Diencephalon (tissue), 2 donors: ENCODE measurements around a stretch of chr6.

DNA sequence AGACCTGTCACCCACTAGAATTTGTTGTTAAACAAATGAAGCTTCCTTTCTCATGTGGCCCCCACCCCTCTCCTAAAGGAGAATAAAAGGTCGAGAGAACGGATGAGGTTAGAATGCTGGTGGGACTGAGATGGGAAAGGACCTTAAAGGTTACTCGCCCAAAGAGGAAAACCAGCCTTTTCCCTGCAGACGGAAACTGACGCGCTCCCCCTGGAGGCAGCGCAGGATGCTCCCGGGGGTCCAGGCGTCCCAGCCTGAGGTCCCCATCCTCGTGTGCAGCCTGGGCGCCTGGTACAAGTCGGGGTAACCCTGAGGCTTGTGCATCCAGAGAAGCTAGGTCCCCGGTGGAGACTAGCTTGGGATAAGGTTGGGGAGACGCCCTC lies 555 bp upstream of the PRSS35 start:
- RAMPAGE, long total RNA = no peak

DNA sequence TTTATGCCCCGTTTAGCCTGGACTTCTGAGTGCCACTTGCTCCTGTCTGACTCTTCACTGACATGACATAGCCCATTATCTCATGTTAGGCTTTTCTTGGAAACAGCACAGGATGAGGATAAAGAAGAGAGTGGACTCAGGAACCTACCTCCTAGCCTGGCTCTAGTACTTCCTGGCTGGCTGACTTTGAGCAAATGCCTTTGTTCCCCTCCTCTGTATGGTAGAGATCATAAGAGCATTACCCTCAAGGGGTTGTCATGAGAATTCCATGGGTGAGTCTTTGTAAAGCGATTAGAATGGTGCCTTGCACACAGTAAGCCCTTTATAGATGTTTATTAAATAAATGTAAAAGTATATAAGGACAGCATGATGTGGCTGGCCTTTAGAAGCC lies 40.5 kb upstream of the MRAP2 start:
- RAMPAGE, long total RNA = no peak

- RAMPAGE, long total RNA = no peak
Measured at GRCh38 chr6:84026332-84026730, 7.2 kb upstream of the MRAP2 start.

DNA sequence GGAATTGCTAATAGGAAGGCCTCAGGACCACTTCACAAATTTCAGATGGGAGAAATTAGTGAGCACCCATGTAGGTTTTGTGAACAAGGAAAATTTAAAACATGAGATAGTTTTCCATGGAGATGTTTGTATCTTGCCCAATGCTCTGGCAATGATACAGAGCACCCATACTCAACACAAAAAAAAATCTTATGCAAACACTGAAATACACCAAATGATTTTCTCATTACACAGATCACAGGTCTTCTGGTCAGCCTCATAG lies 189.6 kb upstream of the TBX18 start:
- RAMPAGE, long total RNA = no peak

- RAMPAGE, long total RNA = no peak
Measured at GRCh38 chr6:85594389-85594811, 742 bp upstream of the SNX14 start.

GRCh38 chr6:85642547-85642661 lies 282 bp downstream of the SYNCRIP start:
- RAMPAGE, long total RNA = no peak

DNA sequence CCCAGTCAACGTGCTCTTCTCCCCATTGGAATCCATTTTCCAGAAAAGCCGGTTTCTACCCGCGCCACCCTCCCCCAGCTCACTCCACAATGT lies 178 bp downstream of the SYNCRIP start:
- RAMPAGE, long total RNA = no peak

- RAMPAGE, long total RNA = no peak
Measured at GRCh38 chr6:85675210-85675815, 32.6 kb upstream of the SYNCRIP start.

- RAMPAGE, long total RNA = no peak
Measured at GRCh38 chr6:85676294-85676872, 33.7 kb upstream of the SYNCRIP start.

DNA sequence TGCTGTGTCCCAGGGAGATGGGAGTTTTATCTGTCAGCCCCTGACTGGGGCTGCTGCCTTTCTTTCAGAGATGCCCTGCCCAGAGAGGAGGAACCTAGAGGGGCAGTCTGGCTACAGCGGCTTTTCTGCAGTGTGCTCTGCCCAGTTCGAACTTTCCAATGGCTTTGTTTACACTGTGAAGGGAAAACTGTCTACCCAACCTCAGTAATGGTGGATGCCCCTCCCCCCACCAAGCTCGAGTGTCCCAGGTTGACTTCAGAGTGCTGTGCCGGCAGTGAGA lies 630.9 kb upstream of the HTR1E start:
- RAMPAGE, long total RNA = no peak

GRCh38 chr6:87174086-87174350 lies 18.7 kb downstream of the ZNF292 start:
- RAMPAGE, long total RNA = no peak

DNA sequence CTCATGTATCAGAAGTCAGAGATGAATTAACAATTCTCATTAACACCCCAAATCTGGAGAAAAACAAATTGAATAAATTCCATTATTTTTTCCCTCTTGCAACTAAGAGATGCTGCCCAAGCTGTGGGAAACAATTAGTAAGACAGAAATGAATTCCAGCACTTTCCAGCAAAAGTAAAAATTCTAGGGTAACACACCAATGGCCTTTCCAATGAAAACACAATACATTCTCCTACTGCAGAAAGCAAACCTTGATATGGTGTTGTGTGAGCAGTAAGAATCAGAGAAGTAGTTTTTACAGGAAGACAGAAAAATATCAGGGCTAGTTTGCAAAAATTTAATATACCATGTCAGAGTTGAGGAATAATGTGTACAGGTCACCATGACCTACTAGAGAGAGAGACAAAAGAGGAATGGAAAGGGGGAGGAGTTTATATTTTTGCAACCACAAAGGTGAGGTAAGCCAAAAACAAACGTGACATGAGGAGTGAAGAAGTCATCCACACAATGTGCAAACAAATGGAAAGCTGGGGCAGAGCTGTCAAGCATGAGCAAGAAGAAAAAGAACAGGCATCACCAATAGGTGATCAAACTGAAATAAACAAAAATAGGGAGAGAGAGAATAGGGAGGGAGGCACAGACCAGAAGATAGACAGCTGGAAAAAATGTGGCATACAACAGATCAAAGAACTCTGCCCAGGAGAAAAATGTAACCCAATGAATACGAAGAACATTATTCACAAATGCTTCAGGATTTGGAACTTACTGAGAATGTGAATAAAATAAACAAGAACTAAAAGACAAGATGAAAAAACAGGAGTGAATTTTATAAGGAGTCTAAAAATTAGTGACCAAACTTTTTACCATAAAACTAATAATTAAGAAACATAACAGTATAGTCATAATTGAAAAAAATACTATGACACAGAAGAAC lies 15.6 kb downstream of the RARS2 start:
- RAMPAGE, long total RNA = no peak

DNA sequence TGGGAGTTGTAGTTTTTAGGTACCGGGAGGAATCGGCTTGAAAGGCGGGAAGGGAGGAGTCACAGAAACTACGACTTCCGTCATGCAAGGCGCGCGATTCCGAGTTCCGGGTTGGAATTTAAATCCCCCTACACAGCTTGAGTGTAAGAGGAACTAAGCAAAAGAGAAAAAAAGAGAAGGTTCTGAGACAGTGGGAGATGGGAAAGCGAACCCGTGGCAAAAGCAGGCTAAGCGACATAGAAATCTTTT lies 233 bp upstream of the AKIRIN2 start:
- RAMPAGE, long total RNA = no peak

GRCh38 chr6:87718291-87719618 lies 16.7 kb upstream of the AKIRIN2 start:
- RAMPAGE, long total RNA = no peak

GRCh38 chr6:87723198-87723481 lies 21.1 kb upstream of the AKIRIN2 start:
- RAMPAGE, long total RNA = no peak

GRCh38 chr6:87756659-87757252 lies 54.7 kb upstream of the AKIRIN2 start:
- RAMPAGE, long total RNA = no peak

- RAMPAGE, long total RNA = no peak
Measured at GRCh38 chr6:87925221-87925784, 122.3 kb upstream of the SPACA1 start.

DNA sequence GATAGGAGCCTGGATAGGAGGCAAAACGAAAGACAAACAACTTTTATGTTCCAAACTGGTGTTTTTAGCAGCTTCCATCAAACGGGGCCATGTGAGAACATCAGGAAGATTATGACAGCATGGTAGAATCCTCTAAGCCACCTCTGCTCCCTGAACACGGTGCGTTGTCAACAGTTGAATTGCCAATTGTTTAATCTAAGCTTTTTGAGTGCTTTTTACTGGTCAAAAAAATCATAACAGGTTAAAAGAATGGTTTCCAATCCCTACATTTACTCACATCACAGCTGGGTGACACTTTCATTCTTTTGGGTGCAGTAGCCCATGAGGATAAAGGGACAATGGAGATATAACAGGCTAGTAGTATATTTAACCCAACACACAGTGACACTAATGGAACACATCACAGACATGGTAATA lies 45.8 kb downstream of the CNR1 start:
- RAMPAGE, long total RNA = no peak

GRCh38 chr6:88161128-88161577 lies 5.0 kb downstream of the CNR1 start:
- RAMPAGE, long total RNA = no peak

DNA sequence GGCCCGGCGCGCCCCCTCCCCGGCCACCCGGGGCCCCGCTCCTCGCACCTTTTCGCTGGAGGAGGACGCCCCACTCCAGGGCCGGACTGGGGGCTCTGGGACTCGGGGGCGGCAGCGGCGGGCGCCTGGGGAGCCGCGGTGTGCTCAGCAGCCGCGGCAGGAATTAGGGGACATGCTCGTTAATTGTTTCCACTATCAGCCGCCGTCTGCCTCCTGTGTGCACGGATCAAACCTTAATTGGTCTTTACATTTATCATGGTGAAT lies 927 bp upstream of the CNR1 start:
- RAMPAGE, long total RNA = no peak